Left lobe of liver (tissue), 1 donor: Measurements from ENCODE around the genes TAS2R16 and GCC1.

GRCh38 chr7:120988410-120988552 lies 230 bp upstream of the CPED1 start:
- PRO-cap = no peak

DNA sequence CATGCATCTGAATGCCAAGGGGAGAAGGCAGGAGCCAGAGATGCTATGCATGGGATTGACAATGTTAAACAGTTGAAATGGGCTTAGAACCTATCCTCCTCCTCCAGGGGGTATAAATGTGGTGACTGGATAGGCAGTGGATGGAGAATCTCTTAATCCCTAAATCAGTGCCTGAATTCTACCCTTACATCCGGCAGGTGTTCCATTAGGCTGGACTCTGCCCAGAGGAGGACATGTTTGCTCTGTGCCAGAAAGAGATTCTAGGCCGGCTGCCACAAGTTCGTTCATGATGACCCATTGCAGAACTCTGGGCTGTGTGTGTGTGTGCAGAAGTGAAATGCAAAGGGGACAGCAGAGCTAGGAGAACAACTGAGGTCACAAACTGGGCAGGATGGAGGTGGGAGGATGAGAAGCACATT lies 15.7 kb downstream of the CPED1 start:
- PRO-cap = bidirectional peak, plus-strand start at position 362 of the sequence, minus-strand start at position 152 of the sequence

DNA sequence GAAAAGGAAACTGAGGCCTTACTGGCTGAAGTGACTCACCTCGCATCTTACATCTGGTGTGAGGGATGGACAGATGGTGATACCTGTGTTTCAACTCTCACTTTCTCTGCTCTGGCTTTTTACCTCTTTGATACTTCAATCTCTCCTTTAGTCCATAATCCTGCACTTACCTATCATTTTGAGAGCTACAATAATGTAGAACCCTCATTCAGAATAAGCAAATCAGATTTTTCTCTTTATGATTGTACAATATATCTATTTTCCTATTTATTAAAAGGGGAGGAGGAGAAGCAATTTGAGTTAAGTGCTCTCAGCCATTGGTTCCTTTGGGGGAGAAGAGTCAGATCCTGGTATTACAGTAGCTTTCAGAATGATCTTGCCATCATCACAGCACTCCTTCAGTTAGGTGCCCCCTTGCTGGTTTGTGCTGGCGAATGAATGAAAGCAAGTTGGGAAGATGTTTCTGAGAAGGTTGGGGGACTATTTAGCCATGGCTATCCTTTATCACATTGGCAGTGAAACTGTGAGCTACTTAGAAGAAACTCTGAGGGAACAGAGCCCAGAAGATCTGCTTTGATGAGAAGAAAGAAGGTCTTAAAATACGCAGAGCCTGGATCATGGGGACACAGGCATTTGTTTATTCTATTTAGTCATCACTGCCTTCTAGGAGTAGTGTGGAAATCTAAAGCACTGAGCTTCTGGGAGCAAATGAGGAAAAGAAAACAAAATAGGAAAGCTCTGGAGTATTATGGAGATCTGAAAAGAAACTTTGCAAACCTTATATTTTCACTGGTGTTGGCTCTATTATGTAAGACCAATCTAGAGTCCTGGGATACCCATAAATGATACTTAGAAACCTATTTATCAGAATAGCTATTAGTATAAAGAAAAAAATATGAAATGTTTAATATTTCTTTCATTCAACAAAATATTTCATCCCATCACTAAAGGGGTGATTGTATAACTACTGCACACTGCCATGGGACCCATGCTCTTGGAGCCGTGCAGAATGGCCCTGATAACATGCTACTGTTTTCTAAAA lies 28.4 kb downstream of the CPED1 start:
- PRO-cap = no peak

DNA sequence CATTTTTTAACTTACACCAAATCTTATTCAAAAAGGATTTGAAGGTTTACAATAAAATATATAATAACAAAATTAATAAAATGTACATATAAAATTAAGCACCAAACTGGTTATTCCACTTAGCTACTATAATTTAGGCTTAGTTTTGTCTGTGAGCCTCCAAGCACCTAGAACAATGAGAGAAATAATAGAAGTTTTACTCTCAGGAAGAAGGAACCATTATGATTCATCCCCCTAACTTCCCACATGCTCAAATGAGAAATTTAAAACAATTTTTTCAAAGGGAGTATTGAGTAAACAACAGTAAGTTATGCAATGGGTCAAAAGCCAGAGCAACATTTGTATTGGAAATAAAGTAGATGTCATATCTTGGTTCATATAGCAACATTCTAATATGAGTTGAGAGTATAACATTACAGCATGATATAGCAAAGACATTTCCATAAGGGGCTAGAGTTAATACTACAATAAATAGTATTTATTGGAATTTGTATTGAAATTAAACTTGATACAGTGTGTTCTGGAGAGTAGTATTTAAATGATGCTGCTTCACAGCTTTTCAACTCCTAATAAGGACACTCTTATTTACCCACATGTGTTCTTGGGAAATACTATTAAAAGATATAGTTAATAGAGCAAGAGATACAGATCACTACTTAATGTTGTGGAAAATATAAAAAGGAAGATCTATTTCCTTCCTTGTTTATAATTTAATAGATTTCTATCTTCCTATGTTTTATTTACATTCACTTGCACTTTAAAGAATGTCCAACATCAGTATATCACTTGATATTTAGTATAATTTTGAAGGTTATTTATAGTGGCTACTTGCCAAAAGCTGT lies 32.3 kb downstream of the CPED1 start:
- PRO-cap = no peak

- PRO-cap = bidirectional peak, plus-strand start at chr7:121157707, minus-strand start at chr7:121157484
Measured at GRCh38 chr7:121157148-121158116, 168.9 kb downstream of the CPED1 start.

GRCh38 chr7:121383998-121384853 lies 11.9 kb downstream of the FAM3C start:
- PRO-cap = no peak

GRCh38 chr7:122995543-122996090 lies at the start of gene TAS2R16:
Gene TAS2R16, minus strand, starts transcription at chr7:122995700.
- PRO-cap = no peak

- PRO-cap = unidirectional peak, plus-strand start at chr7:123533002
Measured at GRCh38 chr7:123532597-123533562, 1.5 kb downstream of the IQUB start.

- PRO-cap = bidirectional peak, plus-strand start at chr7:123534794, minus-strand start at chr7:123534578
Measured at GRCh38 chr7:123534705-123535582, 549 bp upstream of the IQUB start.

DNA sequence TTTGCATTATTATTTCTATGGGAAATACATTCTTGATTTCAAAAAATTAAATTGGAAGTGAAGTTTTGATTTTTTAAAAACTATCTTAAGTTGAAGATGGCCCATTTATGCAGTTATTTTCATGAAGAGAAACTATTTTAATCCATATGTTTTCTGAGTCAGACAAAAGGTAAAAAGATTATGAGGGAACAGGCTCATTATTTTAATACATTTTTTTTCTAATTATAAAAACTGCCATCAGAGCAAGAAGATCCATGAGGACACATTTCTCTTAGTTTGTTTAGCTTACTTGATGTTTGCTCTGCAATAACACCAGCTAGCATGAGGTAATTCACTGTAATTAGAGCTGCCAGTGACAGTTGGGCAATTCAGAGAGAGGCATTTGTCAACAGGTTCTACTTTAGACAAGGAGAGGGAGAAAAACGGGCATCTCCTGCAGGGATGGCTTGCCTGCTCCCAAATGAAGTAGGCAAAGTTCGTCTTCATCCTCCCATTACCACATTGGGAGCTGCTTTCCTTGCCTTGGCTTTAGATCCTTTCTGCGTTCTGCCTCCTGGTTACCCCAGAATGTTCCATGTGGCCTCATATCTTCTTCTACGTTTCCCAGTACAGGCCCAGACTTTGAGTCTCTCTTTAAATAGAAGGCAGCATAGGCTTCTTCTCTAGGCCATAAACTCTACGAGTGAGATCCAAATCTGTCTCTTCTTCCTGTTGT lies 21.0 kb downstream of the ASB15 start:
- PRO-cap = no peak

- PRO-cap = no peak
Measured at GRCh38 chr7:123673800-123674003, 18.0 kb downstream of the LMOD2 start.

DNA sequence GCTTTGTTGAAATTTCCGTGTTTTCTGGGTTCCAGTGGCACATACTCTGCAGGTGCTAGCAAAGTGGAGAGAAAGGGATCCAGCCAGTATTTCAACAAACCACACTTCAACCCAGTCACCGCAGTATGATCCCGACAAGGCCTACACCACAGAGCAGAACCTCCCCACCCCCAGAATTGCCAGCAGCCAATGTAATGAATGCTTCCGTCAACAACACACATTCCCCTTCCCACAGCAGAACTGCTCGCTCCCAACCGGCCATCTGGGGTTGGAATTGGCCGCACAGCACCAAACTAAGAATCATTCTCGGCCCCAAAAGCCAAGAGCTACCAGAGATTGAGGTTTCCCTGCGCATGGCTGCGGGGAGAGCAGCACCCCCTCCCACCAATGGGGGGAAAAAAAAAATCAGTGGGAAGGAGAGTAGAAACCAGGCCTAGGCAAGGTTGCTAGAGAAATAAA lies 1.2 kb downstream of the WASL start:
- PRO-cap = bidirectional peak, plus-strand start at position 220 of the sequence, minus-strand start at position 101 of the sequence

DNA sequence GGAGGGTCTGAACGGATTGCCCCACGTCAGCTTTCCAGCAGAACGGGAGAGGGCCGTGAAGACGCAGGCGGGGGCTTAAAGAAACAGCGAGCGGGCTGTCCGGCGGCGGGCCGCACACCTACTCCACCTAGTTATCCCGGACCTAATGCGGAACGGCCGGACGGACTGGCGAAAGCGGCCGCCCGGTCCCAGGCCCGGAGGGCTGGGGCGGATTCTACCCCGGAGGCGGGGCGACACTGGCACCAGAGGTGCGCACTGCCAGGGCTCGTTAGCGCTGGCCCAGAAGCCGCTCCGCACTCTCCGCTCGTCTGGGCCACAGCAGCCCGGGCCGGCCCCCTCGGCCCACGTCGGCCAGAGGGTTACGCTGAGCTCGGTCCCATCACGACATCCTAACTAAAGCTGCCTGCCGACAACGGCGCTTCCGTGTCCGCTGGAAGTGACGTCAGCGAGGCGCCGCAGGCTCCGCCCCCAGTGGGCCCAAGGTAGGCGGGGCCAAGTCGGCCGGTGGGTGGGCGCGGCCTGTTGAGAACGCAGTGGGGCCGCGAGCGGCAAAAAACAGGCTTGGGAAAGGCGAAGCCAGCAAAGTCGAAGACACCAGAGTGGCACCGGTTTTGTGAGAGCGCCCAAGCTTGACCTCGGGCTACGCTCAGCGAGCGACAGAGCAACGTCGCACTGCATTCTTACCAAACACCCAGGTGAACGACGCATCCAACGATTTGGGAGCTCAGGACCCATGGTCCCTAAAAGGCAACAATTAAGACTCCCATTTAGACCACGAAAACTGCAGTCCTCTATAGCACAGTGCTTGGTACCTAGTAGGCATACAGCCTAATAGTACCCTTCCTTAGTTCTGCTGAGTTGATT lies at the start of gene GCC1:
Gene GCC1, minus strand, starts transcription at position 414 of the 864 bp plus-strand sequence.
- PRO-cap = bidirectional peak, plus-strand start at position 533 of the sequence, minus-strand start at position 395 of the sequence

DNA sequence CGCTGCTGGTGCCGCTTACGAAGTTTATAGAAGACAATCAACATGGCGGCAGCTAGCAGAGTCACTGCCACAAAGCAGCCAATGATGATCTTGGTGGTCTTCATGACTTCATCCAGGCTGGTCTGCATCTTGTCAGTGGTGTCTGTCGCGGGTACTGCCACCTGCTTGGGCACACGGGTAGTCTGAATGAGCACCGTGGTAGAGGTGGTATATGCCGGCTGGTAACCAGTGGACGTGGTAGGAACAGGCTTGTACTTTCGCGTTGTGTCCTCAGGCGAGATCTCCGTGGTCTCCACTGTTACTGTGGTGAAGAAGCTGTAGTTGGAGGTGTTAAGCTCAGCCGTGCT lies 2.3 kb downstream of the LRRC4 start:
- PRO-cap = no peak

- PRO-cap = no peak
Measured at GRCh38 chr7:128112750-128113269, 81.6 kb upstream of the LRRC4 start.

- PRO-cap = no peak
Measured at GRCh38 chr7:128236810-128237433, 4.2 kb upstream of the LEP start.

- PRO-cap = no peak
Measured at GRCh38 chr7:128303855-128304164, 39.9 kb downstream of the RBM28 start.

DNA sequence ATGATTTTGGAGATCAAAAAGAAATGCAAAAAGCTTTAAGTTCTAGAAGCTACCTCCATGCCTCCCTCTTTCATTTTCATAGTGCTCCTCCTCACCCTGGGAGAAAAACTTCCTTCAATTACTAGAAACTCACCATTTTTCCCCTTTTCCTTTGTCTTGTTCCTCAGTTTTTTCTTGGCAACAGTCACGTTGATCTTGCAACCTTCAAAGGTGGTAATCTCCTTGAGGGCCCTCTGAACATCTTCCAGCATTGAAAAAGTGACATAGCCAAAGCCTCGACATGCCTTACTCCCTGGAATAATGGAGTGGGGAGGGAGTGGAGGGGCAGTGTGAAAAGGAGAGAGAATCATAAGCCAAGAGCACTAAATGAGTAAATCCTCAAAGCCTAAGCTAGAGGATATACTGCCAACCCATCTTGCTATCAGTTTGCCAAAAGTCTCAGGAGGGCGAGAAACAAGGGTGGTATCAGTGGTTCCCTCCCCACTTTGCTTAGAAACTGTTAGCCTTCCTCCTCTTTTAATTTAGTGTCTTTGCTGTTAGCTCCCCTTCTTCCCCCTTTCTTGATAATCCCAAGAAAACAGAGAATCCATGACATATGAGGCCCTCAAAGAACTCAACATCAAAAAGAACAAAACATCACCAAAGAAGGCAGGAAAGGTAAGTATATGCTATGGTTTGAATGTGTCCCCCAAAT lies 4.1 kb downstream of the RBM28 start:
- PRO-cap = no peak

GRCh38 chr7:128431180-128431600 lies 21.4 kb upstream of the IMPDH1 start:
- PRO-cap = no peak

DNA sequence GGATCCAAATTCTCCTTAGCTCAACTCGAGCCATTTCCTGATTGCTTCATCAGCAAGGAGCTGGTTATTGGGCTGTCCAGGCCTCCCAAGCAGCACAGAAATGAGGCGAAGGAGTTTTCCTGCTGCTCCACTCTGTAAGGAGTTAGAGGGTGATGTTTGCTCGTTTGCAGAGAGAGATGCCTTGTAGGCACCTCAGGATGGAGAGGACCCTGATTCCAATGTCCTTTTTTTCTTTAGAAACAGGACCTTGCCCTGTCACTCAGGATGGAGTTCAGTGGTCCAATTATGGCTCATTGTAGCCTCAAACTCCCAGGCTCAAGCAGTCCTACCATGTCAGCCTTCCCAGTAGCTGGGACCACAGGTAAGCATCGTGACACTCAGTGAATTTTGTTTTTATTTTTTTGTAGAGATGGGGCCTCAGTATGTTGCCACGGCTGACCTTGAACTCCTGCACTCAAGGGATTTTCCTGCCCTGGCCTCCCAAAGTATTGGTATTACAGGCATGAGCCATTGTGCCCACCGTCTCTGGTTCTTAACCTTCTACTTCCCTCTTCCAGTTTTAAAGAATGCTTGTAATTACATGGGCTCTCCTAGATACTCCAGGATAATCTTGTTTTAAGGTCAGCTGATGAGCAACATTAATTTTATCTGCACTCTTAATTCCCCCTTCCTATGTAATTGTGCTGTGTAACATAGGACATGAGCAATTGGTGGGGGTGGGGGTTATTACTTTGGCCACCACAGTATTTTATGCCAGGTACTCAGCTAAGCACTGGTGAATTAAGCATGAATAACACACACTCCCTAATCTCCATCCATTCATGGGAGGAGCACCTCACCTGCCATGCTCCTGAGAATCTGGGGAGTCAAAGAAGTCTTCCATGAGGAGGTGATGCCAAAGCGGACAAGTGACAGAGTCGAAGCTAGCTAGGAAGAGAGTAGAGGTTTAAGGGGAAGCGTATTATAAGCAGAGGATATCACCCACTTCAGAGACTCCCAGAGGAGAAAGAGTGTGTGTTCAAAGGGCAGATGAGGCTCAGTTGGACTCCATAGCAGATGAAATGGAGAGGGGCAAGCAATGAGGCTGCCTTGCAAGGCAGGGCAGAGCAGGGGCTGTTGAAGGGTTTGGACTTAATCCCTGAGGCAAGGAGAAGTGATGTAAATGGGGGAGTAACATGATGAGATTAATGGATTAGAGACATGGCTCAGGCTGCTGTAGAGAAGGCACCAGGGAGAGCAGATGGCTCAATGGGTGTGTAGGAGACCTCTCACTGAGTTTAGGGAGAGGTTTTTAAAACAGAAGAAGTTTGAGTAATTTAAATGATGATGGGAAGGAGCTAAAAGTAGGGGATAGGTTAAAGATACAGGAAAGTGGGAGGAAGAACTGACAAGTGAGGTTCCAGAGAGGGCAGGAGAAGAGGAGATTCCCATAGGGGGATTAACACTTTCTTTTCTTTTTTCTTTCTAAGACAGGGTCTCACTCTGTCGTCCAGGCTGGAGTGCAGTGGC lies 33.0 kb upstream of the GARIN1A start:
- PRO-cap = no peak